ENCODE measurements around a stretch of chr10.

DNA sequence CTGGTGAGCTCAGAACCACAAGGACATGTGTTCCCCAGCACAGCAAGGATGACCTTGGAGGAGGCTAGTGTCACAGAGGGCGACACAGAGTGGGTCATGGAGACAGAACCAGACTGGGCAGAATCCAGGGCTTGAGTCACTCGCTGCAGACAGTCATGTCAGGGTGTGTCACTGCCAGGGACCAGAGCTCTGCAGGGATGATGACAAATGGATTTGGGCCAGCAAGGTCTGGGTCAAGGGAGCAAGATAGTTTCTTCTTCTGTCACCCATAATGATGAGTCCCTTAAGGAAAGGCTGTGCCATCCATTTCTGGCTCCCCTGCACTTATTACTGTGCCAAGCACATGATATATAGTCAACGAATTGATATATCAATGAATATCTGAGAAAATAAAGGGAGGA, 60.3 kb downstream of the MAP3K8 start:
- PRO-cap, 3 experiments = no peak in any of the 3 experiments
- RAMPAGE, long total RNA, 4 experiments = no peak in any of the 4 experiments
- RRBS = no CpG with 5 or more reads among the region's 3 CpGs

GRCh38 chr10:30752012-30752497, 122.5 kb upstream of the LYZL2 start:
- PRO-cap, 3 experiments = no peak in any of the 3 experiments
- RAMPAGE, long total RNA, 4 experiments = no peak in any of the 4 experiments
- RRBS = no CpG with 5 or more reads among the region's 10 CpGs

GRCh38 chr10:30782688-30783121, 153.2 kb upstream of the LYZL2 start:
- PRO-cap, 3 experiments = no peak in any of the 3 experiments
- RAMPAGE, long total RNA, 4 experiments = no peak in any of the 4 experiments
- RRBS = no CpG with 5 or more reads among the region's 6 CpGs

DNA sequence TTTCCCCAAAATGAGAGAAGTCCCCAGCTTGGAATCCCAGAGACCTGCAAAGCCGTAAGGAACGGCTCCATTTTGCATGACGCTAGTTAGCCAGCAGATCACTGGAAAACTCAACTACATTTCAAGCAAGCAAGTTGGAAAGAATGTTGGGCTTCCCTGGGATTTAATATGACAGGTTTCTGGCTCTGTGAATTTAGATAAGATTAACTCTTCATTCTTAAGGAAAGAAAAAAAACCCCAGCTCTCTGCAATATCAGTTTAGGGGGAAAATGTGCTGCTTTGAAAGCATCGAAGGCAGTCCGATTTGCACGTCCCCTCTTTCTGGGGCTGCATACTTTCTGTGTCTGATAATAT, 190.0 kb upstream of the LYZL2 start:
- PRO-cap, 3 experiments = no peak in any of the 3 experiments
- RAMPAGE, long total RNA, 4 experiments = no peak in any of the 4 experiments
- RRBS = no CpG with 5 or more reads among the region's 6 CpGs

- PRO-cap, 3 experiments = peak in 3 of 3 experiments; most common plus-strand start chr10:30999614 (in 1); most common minus-strand start chr10:30999450 (in 3)
- RAMPAGE, long total RNA, 4 experiments = start-site peak on the minus strand in 4 of 4 experiments, at chr10:30999397-30999550 at its widest, 17 to 30 reads per replicate
- RRBS = no CpG with 5 or more reads among the region's 3 CpGs
Measured at GRCh38 chr10:30999334-30999923, 32.2 kb downstream of the ZNF438 start.

GRCh38 chr10:31399453-31400022, 80.5 kb downstream of the ZEB1 start:
- PRO-cap, 3 experiments = no peak in any of the 3 experiments
- RAMPAGE, long total RNA, 4 experiments = no peak in any of the 4 experiments

DNA sequence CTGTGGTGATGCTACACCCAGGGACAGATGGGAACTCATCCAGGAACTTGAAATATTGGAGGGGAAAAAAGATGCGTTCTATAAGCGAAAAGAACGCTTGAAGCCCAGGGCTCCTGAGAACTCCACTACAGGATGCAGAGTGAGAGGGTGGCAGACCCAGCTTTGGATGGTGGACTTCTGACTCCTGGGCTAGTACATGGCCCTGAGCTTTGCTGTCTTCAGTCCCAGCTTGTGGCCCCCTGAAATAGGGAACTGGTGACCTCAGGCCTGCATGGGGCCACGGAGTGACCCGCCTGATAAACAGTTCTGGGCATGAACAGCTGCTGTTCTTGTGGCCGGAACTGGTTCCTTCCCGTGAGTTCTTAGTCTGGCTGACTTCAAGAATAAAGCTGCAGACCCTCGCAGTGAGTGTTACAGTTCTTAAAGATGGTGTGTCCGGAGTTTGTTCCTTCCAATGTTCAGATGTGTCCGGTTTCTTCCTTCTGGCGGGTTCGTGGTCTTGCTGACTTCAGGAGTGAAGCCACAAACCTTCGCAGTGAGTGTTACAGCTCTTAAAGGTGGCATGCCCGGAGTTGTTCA, 267.7 kb downstream of the ZEB1 start:
- PRO-cap, 3 experiments = peak in 1 of 3 experiments; most common plus-strand start position 357 of the sequence (in 1); most common minus-strand start position 218 of the sequence (in 1)
- RAMPAGE, long total RNA, 4 experiments = no peak in any of the 4 experiments
- RRBS = 56% methylated on average over 5 of the region's 14 CpGs

DNA sequence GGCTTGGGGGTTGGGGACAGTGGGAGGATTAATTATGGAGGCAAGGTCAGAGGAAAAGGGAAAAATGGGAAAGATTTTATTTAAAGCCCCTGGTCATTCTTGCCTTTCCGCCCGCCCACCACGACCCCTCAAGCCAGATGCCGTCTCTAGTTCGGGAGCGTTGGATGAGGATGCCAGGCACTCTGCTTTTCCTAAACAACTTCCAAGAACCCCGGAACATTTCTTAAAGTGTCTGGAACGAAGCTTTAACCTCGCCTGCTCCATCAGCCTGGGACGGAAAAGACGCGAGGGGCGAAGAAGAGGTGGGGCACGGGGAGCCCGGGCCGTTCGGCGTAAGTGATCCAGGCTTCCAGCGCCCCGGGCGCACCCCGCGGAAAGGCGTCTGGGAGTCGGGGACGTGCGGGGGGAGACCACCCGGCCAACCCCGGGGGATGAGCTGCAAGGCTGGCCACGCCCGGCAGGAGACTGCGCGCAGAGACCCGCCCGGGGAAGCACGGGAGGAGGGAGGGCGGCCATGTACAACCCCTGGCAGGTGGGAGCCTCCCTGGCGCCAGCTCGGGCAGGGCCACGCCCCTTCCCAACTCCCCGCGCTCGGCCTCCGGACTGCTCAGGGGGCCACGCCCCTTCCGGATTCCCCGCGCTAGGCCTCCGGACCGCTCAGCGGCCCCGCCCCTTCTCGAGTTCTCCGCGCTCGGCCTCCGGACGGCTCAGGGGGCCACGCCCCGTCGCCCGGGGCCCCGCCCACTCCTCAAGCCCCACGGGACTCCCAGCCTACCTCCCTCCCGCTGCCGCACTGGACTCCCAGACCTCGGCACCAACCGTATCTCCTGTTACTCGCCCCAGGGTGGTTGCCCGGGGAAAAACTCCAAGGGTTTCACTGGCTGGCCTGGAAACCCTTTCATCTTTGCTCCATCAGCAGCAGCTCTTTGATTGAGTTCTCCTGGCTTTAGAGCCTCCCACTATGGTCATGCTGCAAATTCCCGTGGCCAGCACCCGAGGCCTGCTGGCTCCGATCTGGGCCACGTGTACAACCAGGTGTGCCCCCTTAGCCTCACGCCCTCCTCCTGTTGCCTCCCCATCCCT, 284.3 kb downstream of the ZEB1 start:
- PRO-cap, 3 experiments = peak in 3 of 3 experiments; most common plus-strand start position 793 of the sequence (in 2); most common minus-strand start position 380 of the sequence (in 3)
- RAMPAGE, long total RNA, 4 experiments = no peak in any of the 4 experiments
- RRBS = 2% methylated on average over 39 of the region's 75 CpGs

- PRO-cap, 3 experiments = no peak in any of the 3 experiments
- RAMPAGE, long total RNA, 4 experiments = no peak in any of the 4 experiments
- RRBS = no CpG with 5 or more reads among the region's 13 CpGs
Measured at GRCh38 chr10:31604079-31604610, 285.1 kb downstream of the ZEB1 start.

DNA sequence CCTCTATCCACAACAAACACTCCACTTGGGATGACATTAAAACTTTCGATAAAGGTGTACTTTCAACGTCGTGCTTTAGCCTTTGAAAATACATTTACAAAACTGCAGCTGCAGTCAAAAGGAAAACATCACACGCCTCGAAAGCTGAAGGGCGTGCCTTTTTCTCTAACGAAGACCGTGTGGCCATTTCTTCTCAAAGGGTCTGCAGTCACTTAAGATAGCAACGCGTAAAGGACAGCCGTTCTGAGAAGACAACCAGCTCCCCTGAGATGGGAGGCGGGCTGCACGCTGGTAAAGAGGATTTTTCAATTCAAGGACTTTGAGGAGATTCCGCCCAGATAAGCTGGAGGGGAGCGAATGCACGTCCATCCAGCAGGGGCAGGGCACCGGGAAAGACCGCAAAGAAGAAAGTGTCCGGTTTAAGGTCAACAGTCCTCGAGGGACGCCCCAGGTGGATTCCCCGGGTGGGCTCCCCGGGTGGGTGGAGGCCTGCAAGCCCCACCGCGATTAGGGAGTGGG, 952 bp downstream of the ARHGAP12 start:
- PRO-cap, 3 experiments = peak in 3 of 3 experiments; most common plus-strand start position 368 of the sequence (in 3); most common minus-strand start position 394 of the sequence (in 1)
- RAMPAGE, long total RNA, 4 experiments = no peak in any of the 4 experiments
- RRBS = 3% methylated on average over 6 of the region's 25 CpGs

DNA sequence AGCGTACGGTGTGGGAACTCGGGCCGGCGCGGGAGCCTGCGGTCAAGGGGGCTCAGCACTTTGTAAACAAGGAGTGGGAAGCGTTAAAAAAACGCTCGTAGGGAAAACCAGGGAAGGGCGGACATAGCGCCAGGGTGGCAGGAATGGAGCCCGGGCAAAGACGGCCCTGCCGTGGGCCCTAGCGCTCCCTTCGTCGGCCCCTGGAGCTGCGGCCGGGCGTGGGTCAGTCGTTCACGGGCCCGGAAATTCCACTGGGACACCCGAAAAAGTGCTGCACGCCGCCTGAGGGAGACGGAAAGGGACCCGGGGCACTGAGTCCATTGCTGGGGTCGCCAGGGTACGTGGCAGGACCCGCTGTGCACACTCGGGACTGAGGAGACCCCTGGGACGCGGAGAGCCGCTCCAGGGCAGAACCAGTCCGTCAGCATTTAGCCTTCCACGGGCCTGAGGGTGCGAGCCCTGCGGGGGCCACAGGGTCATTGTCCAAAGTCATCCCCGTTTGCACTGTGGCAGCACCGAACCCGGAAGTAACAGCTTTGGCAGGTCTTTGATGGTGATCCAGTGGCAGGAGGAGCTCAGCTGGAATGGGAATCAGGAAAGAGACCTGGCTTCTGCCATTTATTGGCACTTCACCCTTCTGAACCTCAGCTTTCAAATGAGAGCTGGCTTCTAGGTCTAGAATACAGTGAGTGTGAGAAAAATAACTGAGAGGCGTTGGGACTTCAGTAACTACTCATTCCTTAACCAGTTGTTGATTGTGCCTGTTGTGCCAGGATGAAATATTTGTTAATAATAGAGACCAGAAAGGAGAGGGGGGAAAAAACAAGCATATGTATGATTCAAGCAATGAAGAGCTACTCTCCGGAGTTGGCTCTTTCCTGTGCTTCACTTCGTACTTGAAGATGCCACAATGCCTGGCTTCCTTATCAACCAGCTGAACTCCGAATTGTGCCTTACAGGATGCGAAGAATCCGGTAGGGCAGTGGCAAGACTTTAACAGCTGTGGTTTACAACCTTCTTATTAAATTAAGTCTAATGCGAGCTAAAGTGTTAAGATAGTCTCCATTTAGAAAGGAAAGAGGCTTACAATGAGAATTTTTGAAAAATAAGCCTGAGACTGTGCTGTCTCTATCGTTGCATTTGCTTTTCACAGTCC, 748 bp upstream of the ARHGAP12 start:
- PRO-cap, 3 experiments = peak in 3 of 3 experiments; most common plus-strand start position 542 of the sequence (in 1); most common minus-strand start position 898 of the sequence (in 3)
- RAMPAGE, long total RNA, 4 experiments = no peak in any of the 4 experiments
- RRBS = 2% methylated on average over 23 of the region's 51 CpGs

GRCh38 chr10:32033539-32034101, 22.6 kb downstream of the KIF5B start:
- PRO-cap, 3 experiments = no peak in any of the 3 experiments
- RAMPAGE, long total RNA, 4 experiments = start-site peak on the minus strand in 1 of 4 experiments, at chr10:32033420-32034076 at its widest, 51 reads per replicate
- RRBS = no CpG with 5 or more reads among the region's 4 CpGs

DNA sequence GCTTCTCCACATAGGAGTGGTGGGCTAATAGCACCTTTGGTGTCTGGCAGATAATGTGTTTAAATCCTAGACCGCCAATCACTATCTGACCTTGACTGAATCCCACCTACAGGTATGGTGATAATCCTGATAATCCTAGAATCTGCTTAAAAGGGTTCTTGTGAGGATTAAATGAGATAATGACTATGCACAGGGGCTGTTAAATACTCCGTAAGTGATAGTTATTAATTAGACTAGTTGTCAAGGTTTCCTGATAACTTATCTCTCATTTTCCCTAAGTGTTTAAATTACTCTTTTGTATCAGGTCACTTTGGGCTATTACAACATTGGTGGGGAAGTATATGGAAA, 81.1 kb downstream of the EPC1 start:
- PRO-cap, 3 experiments = no peak in any of the 3 experiments
- RAMPAGE, long total RNA, 4 experiments = no peak in any of the 4 experiments
- RRBS = no CpG with 5 or more reads among the region's 2 CpGs

GRCh38 chr10:32266975-32267954, 79.7 kb downstream of the EPC1 start:
- PRO-cap, 3 experiments = peak in 1 of 3 experiments; most common minus-strand start chr10:32267677 (in 1)
- RAMPAGE, long total RNA, 4 experiments = no peak in any of the 4 experiments
- RRBS = no CpG with 5 or more reads among the region's 8 CpGs

GRCh38 chr10:32292854-32293273, 54.1 kb downstream of the EPC1 start:
- PRO-cap, 3 experiments = no peak in any of the 3 experiments
- RAMPAGE, long total RNA, 4 experiments = no peak in any of the 4 experiments
- RRBS = no CpG with 5 or more reads among the region's 4 CpGs

GRCh38 chr10:32923812-32924409, 34.1 kb downstream of the ITGB1 start:
- PRO-cap, 3 experiments = peak in 1 of 3 experiments; most common minus-strand start chr10:32924176 (in 1)
- RAMPAGE, long total RNA, 4 experiments = no peak in any of the 4 experiments
- RRBS = no CpG with 5 or more reads among the region's 2 CpGs

DNA sequence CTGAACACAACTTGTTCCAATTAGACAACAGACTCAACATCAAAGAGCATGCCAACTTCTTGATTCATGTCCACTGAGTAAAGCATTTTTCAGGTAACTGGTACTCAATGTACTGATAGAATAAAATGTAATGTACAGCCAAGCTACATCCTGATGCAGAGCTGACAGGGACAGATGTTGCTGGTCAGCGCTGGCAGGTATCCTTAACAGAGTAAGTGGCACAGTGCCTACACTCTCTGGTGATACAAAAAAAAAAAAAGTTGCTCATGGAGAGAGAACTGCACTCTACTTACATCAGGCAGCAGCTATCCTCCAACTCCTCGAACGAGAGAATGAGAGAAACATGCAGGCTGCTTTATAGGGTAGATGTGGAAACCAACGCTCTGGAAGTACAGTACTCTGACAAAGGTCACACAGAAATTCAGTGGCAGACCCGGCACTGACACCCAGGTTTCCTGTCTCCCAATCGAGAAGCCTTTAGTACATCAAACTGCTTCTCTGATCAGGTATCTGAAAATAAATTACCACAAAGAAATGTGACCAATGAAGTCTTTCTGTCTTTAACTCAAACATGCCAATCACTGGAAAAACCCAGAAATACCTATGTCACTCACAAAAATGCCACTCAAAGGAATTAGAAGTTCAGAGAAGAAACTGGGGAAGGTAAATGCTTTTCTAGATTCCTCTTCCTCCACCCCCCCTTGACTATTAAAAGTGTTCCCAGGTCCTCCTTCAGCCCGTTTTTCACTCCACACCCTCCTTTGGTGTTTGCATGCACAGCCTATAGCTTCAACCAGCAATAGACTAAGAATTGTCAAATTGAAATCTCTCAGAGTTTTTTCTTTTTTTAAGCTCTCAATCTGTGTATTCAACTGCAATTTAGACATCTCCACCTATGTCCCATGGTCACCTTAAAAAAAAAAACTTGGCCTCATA, 4.5 kb downstream of the ITGB1 start:
- PRO-cap, 3 experiments = peak in 1 of 3 experiments; most common minus-strand start position 331 of the sequence (in 1)
- RAMPAGE, long total RNA, 4 experiments = no peak in any of the 4 experiments
- RRBS = no CpG with 5 or more reads among the region's 7 CpGs

GRCh38 chr10:33005079-33006292, 47.5 kb upstream of the ITGB1 start:
- PRO-cap, 3 experiments = peak in 3 of 3 experiments; most common plus-strand start chr10:33005411 (in 3); most common minus-strand start chr10:33005773 (in 3)
- RAMPAGE, long total RNA, 4 experiments = no peak in any of the 4 experiments
- RRBS = 5% methylated on average over 14 of the region's 36 CpGs

DNA sequence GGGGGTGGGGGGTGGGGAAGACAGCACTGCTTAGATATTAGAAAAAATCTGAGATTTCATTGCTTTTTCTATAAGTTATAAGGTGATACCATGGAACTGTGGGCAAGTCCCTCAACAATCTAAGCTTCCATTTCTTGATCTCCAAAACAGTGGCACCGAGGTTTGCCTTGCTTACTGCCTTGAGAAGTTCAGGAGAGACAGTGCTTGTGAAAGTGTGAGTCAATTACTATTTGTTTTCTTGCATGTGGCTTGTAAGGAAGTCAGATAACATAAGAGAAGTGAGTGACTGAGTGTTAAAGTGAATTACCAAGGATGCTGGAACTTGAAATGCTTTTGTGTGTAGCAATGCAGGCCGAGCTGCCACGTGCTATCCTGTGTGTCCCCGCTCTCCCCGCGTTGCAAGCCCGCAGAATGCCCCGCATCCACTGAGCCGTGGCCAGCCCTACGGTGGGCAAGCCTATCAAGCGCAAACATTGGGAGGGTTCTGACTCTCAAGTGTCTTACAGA, 157.6 kb upstream of the ITGB1 start:
- PRO-cap, 3 experiments = no peak in any of the 3 experiments
- RAMPAGE, long total RNA, 4 experiments = no peak in any of the 4 experiments
- RRBS = no CpG with 5 or more reads among the region's 11 CpGs

- PRO-cap, 3 experiments = no peak in any of the 3 experiments
- RAMPAGE, long total RNA, 4 experiments = no peak in any of the 4 experiments
- RRBS = no CpG with 5 or more reads among the region's 5 CpGs
Measured at GRCh38 chr10:33116271-33116721, 158.3 kb upstream of the ITGB1 start.